Renal cortical epithelial cell (primary cell): Measurements from ENCODE around the genes ARG1, ENPP3, TAAR2, TCF21 and TBPL1.

DNA sequence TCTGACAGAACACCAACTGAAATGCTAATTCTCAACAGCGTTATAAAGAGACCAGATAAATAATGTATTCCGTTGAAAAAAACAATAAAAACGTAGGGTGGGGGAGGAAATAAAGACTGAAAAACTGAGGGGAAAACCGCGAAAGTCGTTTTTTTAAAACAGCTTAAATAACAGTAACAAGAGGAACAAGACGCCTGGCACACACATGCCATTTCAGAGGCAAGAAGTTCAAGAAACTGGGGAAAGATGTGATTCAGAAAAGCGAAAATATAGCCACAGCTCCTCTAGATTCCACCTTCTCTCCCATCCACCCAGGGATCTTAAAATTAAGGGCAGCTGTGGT, 1.3 kb downstream of the EPB41L2 start:
- RRBS = no CpG with 5 or more reads among the region's 8 CpGs

DNA sequence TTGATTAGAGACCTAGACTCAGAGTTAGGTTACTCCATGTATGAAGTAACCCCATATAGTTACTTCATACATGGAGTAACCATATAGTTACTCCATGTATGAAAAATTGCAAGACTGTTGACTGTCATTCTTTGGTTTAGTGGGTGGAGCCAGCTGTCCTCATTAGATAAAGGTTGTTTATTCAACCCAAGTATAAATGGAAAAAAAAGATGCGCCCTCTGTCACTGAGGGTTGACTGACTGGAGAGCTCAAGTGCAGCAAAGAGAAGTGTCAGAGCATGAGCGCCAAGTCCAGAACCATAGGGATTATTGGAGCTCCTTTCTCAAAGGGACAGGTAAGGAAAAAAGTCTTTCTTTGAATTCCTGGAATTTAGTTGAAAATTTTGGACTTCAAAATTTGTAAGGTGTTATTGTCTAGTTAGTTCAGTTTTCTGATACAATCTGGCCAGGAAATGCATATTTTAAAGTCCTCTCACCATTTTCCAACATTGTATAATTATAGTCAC, at the start of gene ARG1:
ARG1 (plus strand) TSS at position 221 of the 505 bp plus-strand sequence.
- RRBS = no CpG with 5 or more reads among the region's 2 CpGs

DNA sequence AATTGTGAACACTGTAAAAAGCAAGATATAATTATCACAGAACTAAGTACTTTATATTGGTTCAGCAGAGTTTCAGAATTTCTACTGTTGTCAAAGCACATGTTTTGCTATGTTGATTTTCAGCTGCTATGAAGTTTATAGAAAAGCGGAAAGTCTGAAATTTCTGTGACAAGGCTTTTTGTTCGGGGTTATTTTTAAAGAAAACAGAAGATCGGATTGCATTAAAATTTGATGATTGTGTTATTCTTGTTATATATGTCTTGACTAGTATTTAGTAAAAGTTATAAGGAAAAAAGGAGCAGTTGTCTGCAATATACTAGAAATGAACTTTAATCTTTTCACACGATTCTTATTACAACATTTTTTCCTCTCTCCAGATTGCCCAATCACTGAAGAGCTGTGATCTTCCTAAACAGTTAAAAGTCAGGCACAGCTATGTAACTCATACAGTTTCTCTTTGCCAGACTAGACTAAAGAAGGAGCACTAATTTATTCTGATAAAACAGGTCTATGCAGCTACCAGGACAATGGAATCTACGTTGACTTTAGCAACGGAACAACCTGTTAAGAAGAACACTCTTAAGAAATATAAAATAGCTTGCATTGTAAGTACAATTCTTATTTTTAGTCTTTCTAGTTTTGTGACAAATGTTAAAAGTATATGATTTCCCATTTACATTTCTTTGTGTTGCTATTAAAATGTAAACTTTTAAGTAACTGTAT, at the start of gene ENPP3:
ENPP3 (plus strand) TSS at position 445 of the 723 bp plus-strand sequence.
- RRBS = no CpG with 5 or more reads among the region's 6 CpGs

DNA sequence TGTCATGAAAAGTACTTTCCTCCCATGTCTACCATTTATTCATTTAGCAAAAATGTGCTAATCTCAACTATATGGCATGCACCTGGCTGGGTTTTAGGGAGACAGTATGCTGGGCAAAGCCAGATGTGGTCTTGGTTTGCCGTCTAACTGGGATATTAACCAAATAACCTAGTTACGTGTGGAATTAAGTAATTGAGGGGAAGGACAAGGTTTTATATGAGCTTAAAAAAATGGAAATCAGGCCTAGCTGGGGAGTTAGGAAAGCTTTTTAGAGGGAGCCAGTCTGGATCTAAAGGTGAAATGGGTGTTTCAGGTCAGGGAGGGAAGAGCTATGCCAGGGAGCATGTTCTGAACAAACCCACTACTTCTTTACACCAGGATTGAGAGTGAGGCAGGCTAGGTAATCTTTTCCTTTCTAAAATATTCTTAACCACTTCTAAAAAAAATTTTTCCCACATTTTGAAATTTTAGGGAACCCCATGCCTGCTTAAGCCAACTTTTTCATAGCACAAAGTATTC, 41.4 kb downstream of the ENPP1 start:
- RRBS = no CpG with 5 or more reads among the region's 2 CpGs

DNA sequence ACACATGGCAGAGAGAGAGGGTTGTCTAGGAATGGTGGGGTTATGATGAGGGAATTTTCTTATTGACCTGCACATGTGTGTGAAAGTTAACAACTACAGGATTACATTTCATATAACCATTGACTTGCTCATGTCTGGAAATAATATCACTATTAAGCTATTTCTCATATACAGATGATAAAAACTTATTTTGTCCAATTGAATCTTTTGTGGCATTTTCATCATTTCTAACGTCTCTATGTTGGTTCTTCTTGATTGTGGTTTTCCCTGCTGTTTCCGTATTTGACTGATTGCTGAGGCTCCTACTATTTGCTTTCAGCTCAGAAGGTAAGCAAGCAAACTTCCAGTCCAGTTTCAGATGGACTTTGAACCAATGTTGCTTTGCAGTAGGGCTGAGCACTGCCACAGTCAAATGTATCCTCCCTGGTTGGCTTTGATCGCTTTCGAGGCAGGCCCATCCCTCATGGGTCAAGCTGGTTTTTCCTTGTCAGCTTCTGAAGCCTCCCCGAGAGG, 7.6 kb upstream of the CCN2 start:
- RRBS = no CpG with 5 or more reads among the region's 5 CpGs

DNA sequence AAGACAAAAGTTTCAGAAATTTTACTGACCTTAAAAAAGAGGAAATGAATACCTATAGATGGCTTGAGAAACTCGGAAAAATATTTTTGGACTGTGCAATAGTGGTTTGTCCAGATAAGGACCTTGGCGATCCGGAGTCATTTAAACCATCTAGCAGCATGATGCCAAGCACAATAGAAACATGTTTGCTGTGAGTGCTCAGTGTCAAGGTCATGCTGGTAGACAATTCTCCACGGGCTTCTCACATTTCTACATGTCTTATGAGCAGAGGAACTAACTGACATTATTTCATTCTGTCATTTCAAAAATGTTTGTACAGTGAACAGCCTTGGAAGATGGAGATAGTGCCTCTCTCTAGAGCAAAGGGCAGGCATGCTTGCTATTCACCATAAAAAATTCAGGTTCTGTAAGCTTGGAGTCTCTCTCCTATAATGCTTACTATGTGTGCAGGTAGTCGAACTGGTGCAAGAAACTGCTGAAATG, 25.4 kb upstream of the CCN2 start:
- RRBS = no CpG with 5 or more reads among the region's 5 CpGs

GRCh38 chr6:132133763-132134461, 182.7 kb upstream of the CCN2 start:
- RRBS = no CpG with 5 or more reads among the region's 5 CpGs

DNA sequence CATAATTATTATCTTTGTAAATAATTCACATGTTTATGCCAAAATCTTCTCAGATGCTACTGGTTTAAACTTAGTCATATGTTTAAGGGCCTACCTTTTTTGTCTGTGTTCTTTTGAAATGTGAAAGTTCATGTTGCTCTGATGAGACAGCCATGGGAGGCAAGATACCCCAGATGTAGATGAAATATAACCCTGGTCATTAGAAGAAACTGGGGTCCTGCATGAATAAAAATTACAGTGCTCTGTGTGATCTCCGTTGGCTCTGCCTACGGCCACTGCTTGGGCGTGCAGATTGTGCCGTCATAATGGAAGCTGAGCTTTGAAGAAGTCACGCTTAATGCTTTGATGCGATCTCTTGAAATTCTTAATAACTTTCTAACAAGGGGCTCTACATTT, at the start of gene TAAR2:
TAAR2 (minus strand) TSS at position 154 of the 396 bp plus-strand sequence.
- RRBS = no CpG with 5 or more reads among the region's 6 CpGs

DNA sequence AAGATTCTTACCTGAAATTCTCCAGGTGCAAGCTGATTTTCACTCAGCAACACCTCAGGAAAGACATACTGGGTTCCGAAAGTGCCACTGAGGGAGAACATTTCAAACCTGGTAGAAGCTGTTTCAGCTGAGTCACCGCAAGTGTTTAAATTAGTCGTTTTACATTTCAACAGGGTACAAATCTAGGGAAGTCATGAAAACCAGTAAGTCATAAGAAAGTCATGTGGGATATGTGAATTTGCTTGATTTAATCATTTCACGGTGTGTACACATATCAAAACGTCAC, 25.3 kb upstream of the TAAR1 start:
- RRBS = no CpG with 5 or more reads among the region's 5 CpGs

- RRBS = no CpG with 5 or more reads among the region's 1 CpG
Measured at GRCh38 chr6:132732793-132733129, 18.9 kb upstream of the VNN1 start.

DNA sequence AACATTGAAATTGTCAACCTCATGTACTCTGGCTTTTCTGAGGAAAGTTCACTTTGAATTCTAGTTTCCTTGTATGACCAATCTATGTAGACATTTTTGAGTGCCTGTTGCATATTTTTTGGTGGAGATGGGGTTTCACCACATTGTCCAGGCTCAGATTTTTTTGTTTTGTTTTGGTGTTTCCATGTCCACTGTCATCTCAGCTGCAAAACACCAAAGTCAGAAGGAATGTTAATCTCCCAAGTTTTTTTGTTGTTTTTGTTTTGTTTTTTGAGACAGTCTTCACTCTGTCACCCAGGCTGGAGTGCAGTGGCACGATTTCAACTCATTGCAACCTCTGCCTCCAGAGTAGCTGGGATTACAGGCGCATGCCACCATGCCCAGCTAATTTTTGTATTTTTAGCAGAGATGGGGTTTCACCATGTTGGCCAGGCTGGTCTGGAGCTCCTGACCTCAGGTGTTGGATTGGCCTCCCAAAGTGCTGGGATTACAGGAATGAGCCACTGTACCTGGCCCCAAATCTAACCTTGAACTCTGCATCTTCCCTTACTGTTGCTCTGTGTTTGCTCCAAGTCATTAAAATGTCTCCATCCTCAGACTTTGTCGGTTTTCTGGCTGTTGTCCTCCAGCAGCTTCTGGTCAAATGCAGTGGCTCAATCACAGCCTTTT, 4.4 kb downstream of the RPS12 start:
- RRBS = no CpG with 5 or more reads among the region's 3 CpGs

GRCh38 chr6:133888681-133889623, at the start of gene TCF21:
TCF21 (plus strand) TSS chr6:133889113.
- RRBS = 0% methylated on average over 1 of the region's 33 CpGs

DNA sequence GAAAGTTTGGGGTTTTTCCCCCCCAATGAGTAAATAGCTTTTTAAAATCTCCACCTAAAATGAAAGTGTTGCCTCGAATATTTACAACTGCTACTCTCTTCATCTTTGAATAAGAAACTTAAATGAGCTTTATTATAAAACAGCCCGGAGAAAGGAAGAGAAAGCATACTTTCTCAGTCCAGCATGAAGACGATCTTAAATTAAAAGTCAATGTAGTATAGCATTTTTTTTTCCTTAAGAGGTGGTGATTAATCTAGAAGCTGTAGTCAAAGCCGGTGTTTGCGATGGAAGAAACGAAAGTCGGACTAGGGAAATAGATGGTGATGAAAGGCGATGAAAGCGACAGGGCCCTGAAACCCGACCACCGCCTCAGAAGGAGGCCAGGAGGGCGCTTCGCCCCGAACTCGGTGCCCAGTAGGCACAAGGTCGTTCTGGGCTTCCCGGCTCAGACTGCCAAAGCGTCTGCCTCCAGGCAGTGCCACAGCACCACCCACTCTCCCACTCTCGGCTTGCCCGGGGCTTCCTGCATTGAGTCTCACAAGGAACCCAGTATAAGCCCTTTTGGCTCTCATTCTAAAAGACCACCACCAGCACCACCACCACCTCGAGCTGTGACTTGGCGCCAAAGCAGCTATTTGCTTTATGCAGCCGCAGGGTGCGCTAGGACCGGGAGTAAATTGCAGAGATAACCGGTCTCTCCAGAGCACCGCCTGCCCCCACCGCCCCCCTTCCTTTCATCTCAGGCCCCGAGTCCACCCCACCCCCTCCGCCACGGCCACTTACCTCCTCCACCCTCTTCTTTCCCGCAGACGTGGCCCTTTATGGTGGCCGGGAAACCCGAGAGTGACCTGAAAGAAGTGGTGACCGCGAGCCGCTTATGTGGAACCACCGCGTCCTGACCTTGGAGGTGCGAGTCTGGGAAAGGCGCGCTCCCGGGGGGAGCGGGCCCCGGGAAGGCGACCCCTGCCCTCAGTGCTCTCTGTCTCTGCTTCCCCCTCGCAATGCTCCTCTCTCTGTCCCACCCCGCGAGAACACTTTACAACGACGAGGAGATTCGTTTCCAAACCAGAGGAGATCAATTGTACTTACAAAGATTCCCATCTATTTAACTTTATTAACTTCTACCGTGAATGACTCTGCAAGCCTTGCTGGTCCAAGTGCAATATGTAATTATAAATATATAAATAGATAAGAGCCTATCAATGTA, 2.4 kb downstream of the TCF21 start:
- RRBS = 2% methylated on average over 12 of the region's 54 CpGs

DNA sequence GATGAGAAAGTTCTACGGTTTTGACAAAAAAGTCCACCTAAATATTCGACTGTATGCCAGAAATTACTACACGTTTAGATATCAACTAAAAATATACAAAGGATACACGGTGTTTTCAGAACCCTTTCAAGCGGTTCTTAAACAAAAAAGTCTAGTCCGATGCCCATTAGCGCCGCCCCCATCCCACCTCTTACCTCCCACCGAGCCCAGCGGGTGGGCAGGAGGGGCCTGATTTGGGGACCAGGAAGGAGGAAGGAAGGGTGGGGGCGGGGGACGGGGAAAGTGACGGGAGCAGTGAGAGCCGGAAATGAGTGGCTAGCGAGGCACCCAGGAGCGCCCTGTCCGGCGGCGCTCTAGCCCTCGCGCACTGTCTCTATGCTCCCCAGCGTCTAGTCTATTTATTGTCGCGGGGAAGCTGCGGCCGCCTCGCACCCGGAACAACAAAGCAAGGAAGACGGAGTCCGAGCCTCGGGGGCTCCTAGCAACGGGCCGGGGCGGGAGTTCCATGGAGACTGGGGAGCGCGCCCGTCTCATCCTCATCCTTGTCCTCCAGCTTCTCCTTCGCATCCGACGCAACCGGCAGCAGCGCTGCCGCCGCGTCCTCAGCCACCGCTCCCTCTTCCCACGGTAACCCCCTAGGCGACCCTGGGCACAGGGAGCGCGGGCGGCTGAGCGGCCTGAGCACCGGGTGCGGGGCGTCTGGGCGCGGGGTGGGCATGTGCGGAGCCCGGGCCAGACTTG, at the start of gene TBPL1:
TBPL1 (plus strand) TSS at position 426 of the 741 bp plus-strand sequence.
- RRBS = 1% methylated on average over 30 of the region's 59 CpGs

DNA sequence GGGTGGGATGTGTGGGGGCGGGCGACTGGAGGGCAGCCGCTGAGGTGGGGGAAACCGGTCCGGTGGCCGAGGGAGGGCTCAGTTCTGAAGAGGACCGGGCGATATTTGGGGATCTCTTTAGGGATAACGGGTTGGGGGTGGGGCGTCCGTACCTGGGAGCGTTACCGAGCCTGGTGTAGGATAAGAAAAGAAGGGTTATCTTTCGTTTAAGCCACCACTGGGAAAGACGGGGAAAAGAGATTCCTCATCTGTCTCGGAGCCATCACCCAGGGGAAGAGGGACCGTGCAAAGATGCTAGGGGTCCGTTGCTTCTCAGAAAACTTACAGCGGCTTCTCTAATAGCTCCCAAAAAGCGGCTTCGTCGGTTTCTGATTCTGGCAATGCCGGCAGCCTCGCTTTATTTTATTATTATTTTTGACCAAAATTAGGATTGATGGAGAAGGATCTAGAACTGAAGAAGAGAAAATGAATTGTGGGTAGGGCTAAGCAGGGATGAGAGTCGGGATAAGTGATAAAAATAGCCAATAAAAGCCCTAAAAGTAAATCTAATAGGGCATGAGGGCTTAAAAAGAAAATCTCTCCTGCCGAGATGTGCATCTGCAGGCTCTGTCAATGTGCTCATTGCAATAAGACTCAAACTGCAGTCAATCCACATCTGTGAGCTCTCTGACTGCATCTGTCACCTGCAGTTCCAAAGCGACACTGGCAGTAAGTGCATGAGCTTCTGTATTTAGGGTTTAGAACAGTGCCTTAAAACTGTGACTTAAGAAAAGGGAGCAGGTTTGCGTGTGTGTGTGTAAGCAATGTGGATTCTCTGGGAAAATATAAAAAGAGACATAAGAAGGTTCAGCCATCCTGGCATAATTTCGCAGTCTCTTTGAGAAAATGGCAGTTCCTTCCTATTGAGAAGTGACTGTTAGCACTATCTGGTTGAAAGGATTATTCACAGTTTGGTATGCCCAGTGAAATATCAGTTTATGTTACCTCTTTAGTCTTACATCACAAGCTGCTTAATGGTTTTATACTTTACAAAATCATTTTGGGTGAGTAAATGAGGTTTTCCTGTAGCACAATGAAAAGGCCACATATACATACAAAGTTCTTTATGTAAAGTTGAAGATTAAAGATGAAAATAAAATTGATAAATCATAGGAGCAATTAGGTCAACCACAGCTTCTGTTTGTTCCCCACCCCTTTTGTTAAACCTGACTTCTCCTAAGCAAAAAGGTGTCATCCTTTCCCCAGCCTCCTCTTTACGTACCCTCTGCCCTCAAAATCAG, 956 bp downstream of the TBPL1 start:
- RRBS = 5% methylated on average over 4 of the region's 30 CpGs

- RRBS = no CpG with 5 or more reads among the region's 8 CpGs
Measured at GRCh38 chr6:134176090-134176251, 123.5 kb upstream of the SLC2A12 start.

DNA sequence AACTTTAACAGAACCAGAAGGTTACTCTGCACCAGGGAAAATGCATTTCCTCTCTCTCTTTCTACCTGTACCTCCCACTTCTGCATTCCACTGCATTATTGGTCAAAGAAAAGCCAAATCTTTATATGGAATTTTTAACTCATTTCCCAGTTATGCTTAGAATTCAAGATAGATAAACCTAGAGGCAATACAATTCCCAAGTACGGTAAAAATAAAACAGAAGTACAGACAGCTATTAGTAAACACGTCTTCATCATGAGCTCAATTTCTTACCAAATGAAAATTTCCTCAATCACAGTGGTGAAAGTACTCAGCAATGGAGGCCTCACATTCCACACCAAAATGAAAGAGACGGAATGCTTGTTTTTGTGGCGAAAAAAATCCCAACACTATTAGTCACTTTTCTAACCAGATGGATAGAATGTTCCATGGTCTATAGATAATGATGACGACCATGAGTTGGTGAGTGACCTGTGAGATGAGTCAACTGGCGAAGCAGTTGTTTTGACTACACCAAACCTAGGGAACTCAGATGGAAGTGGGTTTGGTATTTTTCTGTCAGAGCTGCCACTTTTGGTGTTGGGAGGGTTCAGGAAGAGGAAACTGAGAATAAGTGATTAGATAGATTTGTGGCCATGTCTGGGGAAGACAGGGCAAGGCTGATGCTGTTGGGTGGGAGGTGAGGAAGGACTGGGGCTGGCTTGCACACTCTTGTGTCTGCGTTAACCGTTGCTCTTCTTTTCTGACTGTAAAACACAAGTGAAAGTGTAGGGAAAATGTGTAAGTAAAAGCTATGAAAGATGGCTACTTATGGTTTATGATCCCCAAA, 104.8 kb upstream of the SGK1 start:
- RRBS = no CpG with 5 or more reads among the region's 8 CpGs

DNA sequence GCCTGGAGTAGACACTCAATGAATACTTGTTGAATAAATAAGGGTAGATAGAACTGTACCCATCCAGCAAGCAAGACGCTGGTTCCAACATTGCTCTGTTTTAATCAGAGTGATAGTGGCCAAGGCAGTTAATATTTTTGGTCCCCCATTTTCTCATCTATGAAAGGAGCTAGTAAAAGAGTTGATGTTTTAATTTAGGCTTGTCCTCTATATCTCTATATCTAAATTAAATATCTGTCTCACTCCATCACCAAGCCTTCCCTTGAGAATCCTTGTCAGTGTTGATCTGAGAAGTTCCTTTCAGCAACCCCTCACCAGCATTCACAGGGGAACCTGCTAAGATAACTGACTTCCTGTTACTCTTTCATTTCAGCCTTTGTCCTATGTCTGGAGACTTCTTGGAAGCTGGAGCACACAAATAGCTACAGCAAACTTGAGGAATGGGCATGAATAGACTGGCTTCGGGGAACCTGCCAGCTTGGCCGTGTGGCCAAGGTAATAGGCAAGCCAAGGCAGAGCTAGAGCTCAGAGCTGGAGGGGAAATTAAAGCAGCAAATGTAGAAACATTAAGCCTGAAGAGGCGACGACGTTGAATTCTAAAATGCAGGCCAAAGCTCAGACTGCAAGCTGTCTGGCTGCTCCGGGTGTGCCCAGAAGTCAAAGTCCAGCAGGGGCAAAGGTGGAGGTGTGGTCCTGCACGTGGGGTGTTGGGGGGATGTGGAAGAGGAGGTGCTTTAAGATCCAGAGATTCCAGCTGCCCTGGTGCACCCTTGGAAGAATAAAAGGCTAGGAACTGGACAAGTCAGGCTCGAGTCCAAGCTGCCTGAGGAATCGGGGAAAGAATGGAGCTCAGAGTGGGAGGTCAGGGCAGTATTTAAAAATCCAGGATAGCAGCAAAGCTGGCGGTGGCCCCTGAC, 184.8 kb upstream of the SGK1 start:
- RRBS = no CpG with 5 or more reads among the region's 11 CpGs

DNA sequence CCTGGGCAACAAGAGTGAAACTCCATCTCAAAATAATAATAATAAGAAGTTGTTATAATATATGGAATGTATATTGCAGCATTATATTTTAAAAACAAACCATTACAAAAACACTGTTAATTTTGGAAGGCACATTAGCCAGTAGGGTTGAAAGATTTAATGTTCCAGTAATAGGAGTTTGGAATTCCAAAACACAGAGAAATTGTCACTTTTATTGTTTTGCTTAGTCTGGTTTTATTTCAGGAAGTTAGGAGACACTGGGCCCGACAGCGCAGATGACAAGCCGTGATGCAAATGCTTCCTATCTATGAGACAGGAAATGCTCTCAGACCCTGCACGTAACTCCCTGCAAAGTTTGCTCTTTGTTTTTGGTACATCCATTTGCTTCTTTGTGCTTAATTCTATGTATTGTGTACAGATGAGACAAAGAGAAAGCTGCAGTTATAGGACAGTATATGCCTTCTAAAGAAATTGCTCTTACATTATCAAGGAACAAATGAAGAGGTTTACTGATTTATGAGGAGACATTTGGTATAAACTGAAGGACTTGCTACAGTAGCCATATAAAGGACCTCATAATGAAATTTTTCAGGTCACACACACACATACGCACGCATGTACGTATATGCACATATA, 201.6 kb upstream of the SGK1 start:
- RRBS = no CpG with 5 or more reads among the region's 7 CpGs

GRCh38 chr6:134520309-134520767, 202.4 kb upstream of the SGK1 start:
- RRBS = no CpG with 5 or more reads among the region's 5 CpGs